Mesangial cell (primary cell): Measurements from ENCODE around the genes HIF1A and SYT16.

DNA sequence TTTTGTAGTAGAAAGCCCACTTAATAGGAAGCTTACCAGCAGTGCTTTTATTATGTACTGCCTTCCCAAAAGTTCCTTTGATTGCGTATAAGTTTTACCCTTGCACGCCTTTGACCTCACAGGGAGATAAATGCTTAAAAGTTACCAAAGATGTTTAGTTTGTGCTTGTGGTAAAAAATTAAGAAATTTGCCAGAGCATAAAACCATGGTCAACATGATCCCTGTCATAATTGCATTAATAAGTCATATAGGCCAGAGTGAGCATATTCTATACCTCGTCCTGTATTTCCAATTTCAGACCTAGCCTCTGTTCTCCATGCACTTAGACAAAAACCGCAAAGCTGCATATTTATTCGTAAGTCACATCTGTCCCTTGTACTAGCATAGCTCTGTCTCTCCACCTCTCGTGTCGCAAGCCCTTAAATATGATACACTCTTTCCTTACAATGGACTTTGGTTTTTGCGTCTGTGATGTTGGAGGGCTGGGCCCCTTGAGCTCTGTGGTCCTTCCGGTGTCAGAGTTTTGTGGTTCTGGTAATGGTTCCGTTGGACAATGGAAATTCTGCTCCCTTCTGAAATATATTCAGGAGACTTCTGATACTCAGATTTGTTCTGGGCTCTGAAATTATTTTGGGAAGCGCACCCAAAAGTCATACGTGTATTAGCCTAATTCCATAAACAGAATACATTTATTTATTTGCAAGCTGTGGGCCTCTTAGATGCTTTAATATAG is 11.2 kb downstream of the PRKCH start:
- RAMPAGE, long total RNA: no peak

GRCh38 chr14:61343790-61344731 is 22.7 kb downstream of the PRKCH start:
- RAMPAGE, long total RNA: no peak

DNA sequence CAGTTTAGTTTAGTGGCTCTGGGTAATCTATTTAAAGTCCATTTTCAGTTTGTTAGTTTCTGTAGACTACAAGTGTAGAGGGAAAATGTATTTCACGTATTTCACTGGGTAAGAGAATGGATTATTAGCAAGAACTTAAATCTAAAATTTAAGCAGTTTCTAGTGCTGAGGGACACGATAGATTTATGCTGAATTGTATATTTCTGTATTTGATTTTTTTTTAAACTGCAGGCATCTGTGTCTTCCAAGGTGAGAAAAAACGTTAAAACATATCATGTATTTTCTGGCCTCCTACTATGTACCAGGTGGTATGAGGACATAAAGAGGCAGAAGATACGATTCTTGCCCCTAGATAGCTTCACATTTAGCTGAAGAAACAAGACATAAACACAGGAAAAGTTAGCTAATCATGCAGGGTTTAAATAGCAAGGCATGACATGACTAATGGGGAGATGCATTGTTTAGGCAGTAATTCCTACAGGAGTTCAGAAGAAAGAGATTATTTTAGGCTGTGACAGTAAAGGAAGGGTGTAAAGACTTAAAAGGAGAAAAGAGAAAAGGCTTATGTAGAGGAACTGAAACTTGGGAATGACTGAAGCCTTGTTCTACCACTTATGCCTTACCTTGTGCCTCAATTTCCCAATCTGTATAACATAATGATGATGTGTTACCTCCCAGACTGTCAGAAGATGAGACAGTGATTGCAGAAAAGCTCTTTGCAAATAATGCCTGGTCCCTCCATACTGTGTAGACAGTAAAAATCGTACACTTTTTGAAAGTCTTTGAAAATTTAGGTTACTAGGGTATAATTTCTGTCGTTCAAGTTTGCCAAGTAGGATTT is 44.3 kb downstream of the PRKCH start:
- RAMPAGE, long total RNA: no peak

GRCh38 chr14:61384987-61385786 is 63.8 kb downstream of the PRKCH start:
- RAMPAGE, long total RNA: no peak

GRCh38 chr14:61435090-61435539 is 113.7 kb downstream of the PRKCH start:
- RAMPAGE, long total RNA: no peak

DNA sequence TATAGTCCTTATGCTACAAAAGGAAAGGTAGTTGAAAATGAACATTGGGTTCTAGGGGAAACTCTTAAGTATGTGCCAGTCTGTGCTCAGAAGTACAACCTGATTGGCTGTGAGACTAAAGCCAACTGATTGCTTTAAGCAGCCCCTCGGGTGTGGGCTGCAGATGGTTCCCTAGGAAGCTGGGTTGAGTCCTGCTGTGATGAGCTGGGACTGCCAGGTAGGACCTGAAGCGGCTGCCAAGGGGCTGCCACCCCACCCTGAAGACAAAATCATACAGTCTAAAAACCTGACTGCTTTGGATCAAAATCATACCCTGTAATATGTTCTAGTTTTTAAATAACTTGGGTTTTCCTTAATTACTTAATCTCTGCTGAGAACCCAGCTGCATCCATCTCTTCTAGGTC is 147.9 kb downstream of the PRKCH start:
- RAMPAGE, long total RNA: no peak

DNA sequence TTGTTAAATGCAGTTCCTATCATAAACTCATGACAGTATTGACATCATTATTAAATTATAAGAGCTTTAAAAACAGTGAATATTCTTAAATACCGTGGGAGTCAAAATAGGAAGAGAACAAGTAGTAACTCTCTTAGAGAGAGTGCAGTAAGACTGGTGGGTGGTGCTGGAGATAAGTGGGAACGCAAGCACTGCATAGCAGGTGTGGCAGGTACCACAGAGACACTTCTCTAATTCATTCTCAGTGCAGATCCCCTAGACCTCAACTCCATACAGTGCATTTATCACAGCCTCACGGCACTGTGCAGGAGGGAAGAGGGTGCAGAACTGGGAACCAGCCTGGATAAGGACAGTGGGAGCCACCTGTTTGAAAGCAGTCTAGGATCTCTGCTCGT is 165.6 kb downstream of the PRKCH start:
- RAMPAGE, long total RNA: no peak

DNA sequence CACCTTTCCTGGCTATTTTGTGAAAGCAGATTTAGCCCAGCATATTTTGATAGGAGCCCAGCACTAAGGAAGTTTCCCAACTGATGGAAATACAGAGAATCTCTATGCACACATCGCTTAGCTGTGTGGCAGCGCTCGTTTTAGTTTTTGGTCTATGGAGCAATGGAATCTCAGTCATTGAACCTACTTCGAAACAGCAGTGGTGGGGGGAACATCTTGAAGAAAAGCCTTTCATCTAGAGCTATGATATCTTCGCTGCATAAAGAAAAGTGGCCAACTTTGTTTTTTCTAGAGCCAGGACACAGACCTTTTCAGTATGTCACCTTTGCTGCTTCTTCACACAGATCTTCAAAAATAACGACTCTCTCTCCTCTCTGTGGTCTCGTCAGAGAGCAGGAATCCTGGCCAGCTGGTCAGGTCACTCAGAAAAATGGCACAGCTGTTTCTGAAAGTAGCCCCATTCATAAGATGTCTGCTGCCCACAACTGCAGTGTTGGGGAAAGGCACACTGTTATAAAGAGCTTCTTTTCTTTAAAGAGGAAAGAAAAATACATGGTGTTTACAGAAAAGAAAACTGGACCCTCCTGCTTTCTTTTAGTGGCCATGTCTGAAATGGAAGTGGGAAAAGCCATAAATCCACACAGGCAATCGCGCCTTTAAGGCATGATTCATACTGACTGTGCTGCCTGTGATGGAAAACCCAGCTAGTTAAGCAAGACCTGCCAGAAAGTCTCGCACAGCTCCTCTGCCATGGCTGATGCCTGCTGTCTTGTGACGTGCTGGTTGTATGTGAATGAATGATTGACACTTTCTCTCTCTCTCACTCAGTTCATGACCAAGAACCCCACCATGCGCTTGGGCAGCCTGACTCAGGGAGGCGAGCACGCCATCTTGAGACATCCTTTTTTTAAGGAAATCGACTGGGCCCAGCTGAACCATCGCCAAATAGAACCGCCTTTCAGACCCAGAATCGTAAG is 148.1 kb upstream of the HIF1A start:
- RAMPAGE, long total RNA: start-site peak on the plus strand centred at position 698 of the sequence, 79 bp wide, 7 reads

- RAMPAGE, long total RNA: no peak
These were observed 106.9 kb upstream of the HIF1A start for GRCh38 chr14:61588363-61588809.

- RAMPAGE, long total RNA: no peak
These were observed 96.3 kb upstream of the HIF1A start for GRCh38 chr14:61598953-61599444.

GRCh38 chr14:61695376-61696470 is at the start of gene HIF1A:
Gene HIF1A, plus strand, starts transcription at chr14:61695513.
- RAMPAGE, long total RNA: start-site peak on the plus strand at chr14:61695489-61695581, 2,920 reads

DNA sequence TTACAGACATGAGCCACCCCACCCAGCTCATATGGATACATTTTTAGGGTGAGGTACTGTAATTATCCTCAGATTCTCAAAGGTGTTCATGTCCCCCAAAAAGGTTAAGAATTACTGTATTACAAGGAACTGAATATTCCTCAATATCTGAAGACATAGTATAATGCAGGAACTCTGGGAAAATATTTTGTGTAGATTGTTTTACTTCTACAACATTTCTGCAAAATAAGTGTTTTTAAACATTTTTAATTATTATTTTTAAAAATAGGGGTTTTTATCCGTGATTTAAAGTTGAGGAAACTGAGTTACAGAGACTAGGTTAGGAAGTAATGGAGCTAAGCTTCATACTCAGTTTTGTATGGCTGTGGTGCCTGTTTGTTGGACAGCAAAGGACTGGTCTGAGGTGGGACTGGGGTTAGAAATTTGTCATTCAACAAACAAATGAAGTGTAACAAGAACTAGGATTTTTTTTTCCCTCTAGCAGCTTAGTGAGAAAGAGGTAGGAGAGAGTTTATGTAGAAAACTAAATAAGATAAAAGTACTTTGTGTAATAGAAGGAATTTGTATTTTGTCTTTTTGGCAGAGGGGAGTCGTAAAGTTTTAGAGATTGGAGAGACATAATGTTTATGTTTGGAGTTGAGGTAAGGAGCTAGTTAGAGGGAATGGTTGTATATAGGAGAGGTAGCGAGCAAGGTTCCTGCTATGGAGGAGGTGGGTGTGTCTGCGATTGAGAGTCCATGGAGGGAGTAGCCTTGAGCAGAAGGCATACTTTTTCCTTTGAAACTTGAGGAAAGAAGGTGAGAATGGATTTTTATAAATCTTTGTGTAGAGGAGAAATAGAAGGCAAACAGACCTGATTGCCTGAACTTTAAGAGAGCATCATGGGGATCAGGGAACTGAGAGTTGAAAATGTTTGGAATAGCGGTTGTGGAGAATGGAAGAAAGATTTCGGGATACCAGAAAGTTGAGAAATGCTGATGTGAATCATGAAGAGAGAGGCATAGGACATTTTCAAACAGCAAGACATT is 9.1 kb downstream of the SNAPC1 start:
- RAMPAGE, long total RNA: no peak

DNA sequence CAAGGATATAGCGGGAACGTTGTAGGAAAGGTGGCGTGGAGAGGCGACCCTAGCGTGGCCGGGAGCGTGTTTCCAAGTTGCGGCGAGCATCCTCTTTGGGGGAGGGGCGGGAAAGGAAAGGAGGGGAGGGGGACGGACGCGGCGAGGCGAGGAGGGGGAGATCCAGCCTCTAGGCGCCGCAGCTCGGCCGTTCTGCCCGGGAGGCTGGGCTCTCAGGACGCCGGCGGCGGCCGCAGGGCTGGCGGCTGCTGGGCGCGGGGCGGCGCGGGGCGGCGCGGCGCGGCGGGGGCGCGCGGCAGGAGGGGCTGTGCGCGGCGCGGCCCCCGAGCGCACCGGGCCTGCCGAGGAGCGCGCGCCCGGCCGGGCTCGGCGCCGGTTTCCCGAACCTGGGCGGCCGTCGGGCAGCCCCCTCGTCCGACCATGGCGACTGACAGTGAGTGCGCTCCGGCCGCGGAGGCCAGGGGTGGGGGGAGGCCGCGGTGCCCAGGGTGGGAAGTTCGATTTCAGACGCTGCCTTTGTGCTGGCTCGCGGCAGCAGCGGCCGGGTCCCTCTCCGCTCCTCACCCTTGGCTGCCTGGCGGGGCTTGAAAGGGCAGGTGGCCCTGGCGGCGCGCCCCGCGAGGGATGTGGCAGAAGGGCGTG is at the start of gene SYT16:
SYT16 (plus strand) TSS at position 326 of the 642 bp plus-strand sequence.
- RAMPAGE, long total RNA: no peak

DNA sequence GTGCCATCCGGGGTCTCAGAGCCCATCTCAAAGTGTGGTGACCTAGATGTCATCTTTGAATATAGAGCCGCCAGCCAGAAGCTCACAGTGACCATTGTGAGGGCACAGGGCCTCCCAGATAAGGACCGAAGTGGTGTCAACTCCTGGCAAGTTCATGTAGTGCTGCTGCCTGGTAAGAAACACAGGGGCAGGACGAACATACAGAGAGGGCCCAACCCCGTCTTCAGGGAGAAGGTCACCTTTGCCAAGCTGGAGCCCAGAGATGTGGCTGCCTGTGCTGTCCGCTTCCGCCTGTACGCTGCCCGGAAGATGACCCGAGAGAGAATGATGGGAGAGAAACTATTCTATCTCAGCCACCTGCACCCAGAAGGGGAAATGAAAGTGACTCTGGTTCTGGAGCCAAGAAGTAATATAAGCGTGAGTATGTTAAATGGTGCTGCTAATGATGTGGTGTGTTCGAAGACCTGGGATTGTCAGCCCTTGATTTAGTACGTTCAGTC is 268.4 kb downstream of the SYT16 start:
- RAMPAGE, long total RNA: no peak

- RAMPAGE, long total RNA: no peak
These were observed 55.4 kb upstream of the GPHB5 start for GRCh38 chr14:63373743-63375024.

GRCh38 chr14:63542378-63542844 is 766 bp downstream of the PPP2R5E start:
- RAMPAGE, long total RNA: no peak

- RAMPAGE, long total RNA: no peak
These were observed 20.4 kb upstream of the PPP2R5E start for GRCh38 chr14:63563523-63564030.

GRCh38 chr14:63650138-63650751 is 8.6 kb upstream of the WDR89 start:
- RAMPAGE, long total RNA: no peak

- RAMPAGE, long total RNA: no peak
These were observed 4.7 kb downstream of the SYNE2 start for GRCh38 chr14:63857351-63858118.

GRCh38 chr14:63875071-63875790 is 22.4 kb downstream of the SYNE2 start:
- RAMPAGE, long total RNA: no peak